ENCODE measurements around a stretch of chr3.

- RRBS: no CpG with 5 or more reads among the region's 6 CpGs
CAGE:
- cytosol, long polyA plus RNA: no peak
- long polyA plus RNA: no peak
- nucleus, long polyA plus RNA: no peak
Measured at GRCh38 chr3:123129565-123129959, 62.7 kb downstream of the PDIA5 start.

GRCh38 chr3:123138748-123139589 lies 62.8 kb upstream of the SEC22A start:
- RRBS: no CpG with 5 or more reads among the region's 10 CpGs
CAGE:
- cytosol, long polyA plus RNA: no peak
- long polyA plus RNA: no peak
- nucleus, long polyA plus RNA: no peak

DNA sequence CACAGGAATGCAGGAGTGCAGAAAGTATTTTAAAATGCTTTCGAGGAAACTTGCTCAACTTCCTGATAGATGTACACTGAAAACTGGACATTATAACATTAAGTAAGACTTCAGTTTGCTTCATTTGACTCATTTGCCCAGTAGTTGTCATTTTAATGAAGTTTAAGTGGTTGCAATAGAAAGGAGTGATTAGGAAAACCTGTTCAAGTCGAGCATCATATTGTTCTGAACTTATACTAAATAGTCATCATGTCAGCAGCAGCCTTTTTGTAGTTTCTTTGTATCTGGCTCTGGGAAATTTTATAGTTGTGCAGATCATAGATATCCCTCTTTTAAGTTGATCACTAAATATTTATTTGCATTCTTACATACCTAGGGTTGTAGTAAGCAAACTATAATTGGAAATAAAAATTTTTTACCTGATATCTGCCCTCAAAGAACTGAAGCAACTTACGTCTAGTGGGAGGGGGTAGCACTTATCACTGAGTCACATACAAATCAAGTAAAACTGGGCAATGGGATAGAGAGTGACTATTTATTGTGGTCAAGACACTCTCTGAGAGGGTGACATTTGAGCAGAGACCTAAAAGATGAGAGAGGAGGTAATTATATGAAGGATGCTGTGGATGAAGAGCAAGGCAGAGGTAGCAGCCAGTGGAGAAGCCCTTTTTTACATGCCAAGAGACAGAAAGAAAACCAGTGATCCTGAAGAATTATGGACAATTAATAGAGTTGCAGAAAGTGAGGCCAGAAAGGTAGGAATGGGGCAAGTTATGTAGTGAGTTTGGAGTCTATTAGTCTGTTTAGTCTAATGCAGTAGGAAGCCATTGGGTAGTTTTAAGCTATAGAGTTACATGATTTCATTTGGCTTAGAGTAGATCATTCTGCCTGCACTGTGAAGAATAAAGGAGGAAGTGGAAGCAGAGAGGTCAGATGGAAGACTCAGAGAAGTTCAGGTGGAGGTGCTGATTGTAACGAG lies 7.8 kb downstream of the SEC22A start:
- RRBS: no CpG with 5 or more reads among the region's 4 CpGs
CAGE:
- cytosol, long polyA plus RNA: no peak
- long polyA plus RNA: no peak
- nucleus, long polyA plus RNA: no peak

DNA sequence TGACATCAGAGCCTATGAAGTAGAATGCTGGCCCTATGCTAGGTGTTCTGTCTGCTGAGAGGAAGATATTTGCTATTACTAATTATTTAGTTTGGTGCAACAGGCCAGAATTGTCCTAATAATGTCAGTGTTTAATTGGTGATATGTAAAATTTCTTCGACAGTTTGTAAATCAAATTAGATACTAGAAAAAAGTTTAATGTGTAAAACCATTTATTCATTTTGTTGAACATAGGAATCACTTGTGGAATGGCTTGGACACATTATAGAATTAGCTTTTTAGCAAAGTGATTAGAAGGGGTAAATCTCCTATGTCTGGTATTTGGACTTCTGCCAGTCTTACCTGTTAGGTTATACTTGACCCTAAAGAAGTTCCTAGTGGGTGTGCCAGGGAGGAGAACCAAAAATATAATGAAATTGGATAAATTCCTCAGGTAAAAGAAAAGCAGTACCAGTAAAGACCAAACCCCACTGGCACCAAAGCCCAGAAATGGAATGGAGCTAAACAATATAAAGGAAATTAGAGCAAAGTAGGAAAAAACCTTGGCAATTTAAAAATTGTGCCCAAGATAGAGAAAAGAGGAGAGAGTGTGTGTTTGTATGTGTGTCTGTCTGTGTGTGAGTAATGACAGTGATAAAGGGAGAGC lies 16.2 kb downstream of the SEC22A start:
- RRBS: no CpG with 5 or more reads among the region's 1 CpG
CAGE:
- cytosol, long polyA plus RNA: no peak
- long polyA plus RNA: no peak
- nucleus, long polyA plus RNA: no peak

- RRBS: no CpG with 5 or more reads among the region's 3 CpGs
CAGE:
- cytosol, long polyA plus RNA: no peak
- long polyA plus RNA: no peak
- nucleus, long polyA plus RNA: no peak
Measured at GRCh38 chr3:123387411-123388094, 61.3 kb downstream of the ADCY5 start.

DNA sequence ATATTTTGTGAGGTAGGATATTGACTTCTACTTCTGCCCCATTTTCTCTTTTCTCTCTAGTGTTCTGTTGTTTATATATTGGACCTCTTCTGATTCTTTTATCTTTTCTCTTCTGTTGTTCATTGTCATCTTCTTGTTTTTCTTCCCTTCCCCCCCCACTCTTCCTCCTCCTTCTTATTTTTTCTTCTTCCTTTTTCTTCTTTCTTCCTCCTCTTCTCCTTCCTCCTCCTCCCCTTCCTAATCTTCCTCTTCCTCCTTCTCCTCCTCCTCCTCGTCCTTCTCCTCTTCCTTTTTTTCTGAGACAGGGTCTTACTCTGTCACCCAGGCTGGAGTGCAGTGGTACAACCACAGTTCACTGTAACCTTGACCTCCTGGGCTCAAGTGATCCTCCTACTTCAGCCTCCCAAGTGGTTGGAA lies 15.0 kb upstream of the HACD2 start:
- RRBS: no CpG with 5 or more reads among the region's 1 CpG
CAGE:
- cytosol, long polyA plus RNA: no peak
- long polyA plus RNA: no peak
- nucleus, long polyA plus RNA: no peak

DNA sequence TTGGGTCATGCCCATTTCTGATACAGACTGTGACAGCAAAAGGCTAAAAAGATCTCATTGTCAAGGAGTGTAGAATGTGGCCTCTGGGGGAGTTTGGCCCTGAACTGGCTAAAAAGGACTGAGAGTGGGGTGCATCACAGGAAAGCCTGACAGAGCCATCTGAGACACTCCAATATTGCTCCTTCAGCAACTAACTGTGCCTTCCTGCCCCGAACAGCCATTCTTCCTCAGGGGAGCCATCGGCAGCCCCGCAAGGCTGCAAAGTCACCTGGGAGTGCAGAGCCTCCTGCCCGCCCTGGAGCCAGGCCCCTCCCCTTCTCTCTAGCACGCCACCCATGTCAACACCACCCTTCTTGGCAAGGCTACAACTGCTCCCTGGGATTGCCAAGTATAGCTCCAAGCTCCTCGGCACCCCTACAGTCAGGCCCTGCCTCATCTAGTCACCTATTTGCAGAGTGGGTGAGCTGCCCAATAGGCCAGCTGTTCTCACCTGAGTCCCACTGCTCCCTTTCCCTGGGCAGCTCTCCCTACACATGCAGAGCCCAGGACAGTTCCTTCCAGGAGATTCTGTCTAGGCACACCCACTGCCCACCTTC lies 43.4 kb upstream of the HACD2 start:
- RRBS: no CpG with 5 or more reads among the region's 6 CpGs
CAGE:
- cytosol, long polyA plus RNA: no peak
- long polyA plus RNA: no peak
- nucleus, long polyA plus RNA: no peak

GRCh38 chr3:123660174-123660552 lies 75.3 kb upstream of the HACD2 start:
- RRBS: no CpG with 5 or more reads among the region's 3 CpGs
CAGE:
- cytosol, long polyA plus RNA: no peak
- long polyA plus RNA: no peak
- nucleus, long polyA plus RNA: no peak

DNA sequence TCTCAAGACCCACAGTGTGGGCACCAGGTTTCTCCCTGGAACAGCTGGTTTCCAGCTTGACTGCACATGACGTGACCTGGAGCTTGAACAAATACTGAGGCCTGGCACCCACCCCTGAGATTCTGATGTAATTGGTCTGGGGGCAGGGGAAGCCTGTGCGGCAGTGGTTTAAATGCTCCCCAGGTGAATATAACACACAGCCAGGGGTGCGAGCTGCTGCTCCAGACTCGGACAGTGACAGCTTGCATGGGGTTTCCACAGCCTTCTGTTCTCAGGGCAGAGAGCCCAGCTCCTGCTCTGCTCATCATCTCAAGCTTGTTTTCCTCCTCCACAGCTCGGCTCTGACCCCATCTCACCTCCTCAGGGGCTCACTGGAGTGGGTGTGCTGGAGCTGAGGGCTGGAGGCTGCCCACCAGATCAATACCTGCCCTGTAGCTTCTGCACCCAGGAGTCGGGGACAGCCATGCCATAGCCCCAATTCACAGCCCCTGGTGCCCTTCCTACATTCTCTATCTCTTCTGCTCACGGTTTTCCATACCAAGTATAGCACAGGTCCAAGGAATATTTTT lies 95.1 kb upstream of the HACD2 start:
- RRBS: no CpG with 5 or more reads among the region's 7 CpGs
CAGE:
- cytosol, long polyA plus RNA: no peak
- long polyA plus RNA: no peak
- nucleus, long polyA plus RNA: no peak

DNA sequence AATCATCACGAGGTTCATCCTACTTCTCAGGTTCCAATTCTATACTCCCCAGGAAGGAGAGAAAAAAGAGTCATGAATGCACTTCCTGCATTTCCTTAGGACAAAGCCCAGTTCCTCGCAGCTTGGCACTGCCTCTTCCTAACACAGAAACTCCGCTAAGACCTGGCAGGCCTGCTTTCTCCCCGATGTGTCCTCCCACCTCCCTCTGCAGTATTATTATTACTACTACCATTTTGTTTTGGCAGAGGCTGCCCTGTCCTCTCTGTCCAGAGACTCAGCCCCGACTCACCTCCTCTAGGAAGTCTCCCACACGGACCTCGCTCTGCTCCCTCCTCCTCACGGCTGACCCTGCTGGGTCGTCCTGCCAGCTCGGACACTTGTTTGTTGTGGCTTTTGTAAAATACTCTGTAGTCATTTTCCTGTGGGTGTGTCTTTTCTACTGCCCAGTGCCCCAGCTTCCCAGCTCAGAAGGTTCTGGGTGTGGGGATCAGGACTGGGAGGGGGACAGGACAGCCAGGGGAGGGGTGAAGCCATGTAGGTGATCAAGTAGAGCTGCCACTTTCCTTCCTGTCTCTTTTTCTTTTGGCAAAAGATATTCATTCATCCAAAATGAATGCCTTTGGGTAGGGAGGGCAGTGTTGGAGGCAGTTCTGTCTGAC lies 107.3 kb upstream of the HACD2 start:
- RRBS: no CpG with 5 or more reads among the region's 10 CpGs
CAGE:
- cytosol, long polyA plus RNA: no peak
- long polyA plus RNA: no peak
- nucleus, long polyA plus RNA: no peak

DNA sequence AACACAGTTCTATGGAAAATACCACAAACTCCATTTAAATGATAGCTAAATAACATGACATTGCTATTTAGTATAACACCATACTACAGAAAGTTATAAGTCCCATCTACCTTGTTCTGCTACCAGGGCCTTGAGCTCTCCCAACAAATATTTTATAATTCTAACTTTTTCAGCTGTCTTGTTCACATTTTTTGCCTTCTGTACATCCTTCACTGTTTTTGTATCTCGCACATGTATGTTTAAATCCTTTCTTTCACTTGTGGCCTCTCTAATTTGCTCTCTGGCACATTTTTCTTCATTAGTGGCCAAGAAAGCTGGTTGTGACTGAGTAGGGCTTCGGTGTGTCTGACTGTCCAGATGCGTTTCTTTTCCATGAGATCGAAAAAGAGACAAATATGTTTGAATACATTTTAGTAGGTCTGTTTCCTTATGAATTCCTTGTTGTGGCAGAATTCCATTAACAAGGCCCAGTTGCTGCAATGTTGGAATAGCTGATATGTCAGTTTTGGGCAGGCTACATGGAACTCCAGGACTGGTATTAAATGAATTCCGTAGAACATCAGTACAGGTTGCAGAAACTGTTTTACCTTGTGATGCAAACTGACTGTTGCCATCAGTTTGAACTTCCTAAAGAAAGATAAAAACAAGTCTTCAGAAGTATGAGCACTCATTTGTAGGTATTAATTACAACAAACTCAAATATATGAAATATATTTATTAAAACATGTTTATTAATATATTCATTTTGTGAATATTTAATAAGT lies 14.2 kb downstream of the CCDC14 start:
- RRBS: no CpG with 5 or more reads among the region's 5 CpGs
CAGE:
- cytosol, long polyA plus RNA: no peak
- long polyA plus RNA: no peak
- nucleus, long polyA plus RNA: no peak

DNA sequence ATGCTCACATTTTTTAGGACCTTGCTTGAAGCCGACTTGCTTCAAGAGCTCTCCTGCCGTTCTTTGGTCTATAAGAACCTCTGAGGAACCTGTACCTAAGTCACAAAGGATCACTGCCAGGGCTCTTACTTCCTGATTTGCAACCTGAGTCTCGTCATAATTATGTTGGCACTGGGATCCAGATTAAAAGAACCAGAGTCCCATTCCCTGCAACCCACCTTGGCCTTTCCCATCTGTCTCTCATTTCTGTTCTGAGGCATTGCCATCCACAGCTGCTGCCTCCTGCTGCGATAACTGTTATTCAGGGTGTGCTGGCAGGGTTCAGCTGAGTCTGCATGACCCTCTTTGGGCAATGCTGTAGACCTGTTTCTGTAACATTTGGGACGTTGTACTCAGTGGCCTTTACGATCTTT lies 131.0 kb upstream of the UMPS start:
- RRBS: no CpG with 5 or more reads among the region's 6 CpGs
CAGE:
- cytosol, long polyA plus RNA: no peak
- long polyA plus RNA: no peak
- nucleus, long polyA plus RNA: no peak

- RRBS: no CpG with 5 or more reads among the region's 3 CpGs
CAGE:
- cytosol, long polyA plus RNA: no peak
- long polyA plus RNA: no peak
- nucleus, long polyA plus RNA: no peak
Measured at GRCh38 chr3:124972383-124972820, 37.9 kb upstream of the MUC13 start.

- RRBS: no CpG with 5 or more reads among the region's 3 CpGs
CAGE:
- cytosol, long polyA plus RNA: no peak
- long polyA plus RNA: no peak
- nucleus, long polyA plus RNA: no peak
Measured at GRCh38 chr3:125057114-125057590, 1.4 kb upstream of the HEG1 start.

DNA sequence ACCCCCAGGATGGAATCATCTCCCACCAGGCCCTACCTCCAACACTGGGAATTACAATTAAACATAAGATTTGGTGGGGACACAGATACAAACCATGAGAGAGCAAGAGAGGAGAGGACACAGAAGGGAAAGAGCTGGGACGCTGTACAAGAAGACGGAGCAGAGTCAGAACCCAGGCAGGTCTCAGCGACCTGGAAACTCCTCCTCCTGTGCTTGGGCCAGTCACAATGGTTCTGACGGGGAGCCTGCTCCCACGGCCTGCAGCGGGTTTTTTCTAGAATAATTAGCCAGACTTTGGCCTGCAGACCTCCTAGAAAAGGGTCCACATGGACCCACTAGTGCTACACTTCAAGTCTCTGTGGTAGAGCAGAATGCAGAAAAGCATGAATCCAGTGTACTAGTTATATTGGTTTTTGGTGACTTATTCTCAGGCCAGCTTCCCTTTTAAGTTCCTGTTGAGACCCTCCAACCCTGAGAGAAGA lies 5.6 kb downstream of the SLC12A8 start:
- RRBS: no CpG with 5 or more reads among the region's 6 CpGs
CAGE:
- cytosol, long polyA plus RNA: no peak
- long polyA plus RNA: no peak
- nucleus, long polyA plus RNA: no peak

DNA sequence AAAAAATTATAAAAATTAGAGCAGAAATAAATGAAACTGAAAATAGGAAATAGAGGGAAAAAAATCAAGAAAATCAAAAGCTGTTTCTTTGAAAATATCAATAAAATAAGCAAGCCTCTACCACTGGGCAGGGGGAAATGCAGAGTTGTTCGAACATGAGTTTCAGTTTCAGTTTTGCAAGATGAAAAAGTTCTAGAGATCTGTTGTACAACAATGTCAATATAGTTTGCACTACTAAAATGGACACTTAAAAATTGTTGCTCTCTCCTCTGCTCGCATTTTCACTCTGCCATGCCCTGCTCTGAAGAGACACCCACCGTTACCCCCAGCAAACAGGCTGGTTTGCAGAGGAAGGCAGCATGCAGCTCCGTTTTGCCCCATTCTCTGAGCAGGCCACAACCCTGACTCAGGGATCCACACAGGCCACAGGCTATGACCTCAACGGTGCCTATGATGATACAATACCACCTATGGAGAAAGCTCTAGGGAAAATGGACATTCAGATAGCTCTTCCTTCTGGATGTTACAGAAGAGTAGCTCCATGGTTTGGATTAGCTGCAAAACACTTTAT lies 64.4 kb downstream of the ZNF148 start:
- RRBS: no CpG with 5 or more reads among the region's 5 CpGs
CAGE:
- cytosol, long polyA plus RNA: no peak
- long polyA plus RNA: no peak
- nucleus, long polyA plus RNA: no peak

DNA sequence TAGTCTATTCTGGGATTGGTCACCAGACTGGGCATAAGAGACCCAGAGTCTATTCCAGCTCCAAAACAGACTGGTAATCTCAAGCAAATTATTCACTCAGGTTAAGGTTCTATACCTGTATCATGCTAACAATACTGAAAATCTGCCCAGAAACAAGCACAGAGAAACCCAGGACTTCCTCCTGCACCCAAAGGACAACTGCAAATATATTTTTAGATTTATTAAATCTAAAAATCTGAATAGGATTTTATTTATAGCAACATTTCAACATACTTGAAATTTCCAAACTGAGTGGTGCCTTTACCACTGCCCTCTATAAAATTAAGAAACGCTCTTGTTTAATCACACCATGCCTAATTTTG lies 18.9 kb downstream of the ZNF148 start:
- RRBS: no CpG with 5 or more reads among the region's 1 CpG
CAGE:
- cytosol, long polyA plus RNA: no peak
- long polyA plus RNA: no peak
- nucleus, long polyA plus RNA: no peak

DNA sequence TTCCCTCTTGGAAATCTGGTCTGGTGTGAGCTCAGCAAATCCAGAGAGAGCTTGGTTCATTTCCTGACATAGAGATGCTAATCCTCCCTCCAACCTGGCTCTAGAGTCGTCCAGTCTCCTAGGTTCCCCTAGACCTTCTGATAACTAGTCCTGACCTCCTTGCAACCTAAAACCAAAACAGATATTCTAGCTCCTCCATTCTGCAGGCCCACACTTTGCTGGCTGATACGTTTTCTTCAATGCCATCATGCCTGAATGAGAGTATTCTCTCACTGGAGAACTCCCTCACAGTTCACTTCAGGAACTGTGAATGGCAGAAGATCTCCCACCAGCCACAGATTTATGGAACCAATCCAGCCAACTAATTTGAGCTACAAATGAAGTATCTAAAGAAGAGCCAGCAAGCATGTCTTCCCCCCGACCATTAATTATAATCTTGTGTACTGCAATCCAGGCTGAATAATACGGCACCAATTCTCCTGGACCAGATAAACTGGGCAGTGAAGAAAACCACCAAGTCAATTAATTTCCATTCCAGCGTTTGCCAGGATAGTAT lies 1.6 kb downstream of the ZNF148 start:
- RRBS: no CpG with 5 or more reads among the region's 5 CpGs
CAGE:
- cytosol, long polyA plus RNA: no peak
- long polyA plus RNA: no peak
- nucleus, long polyA plus RNA: no peak

DNA sequence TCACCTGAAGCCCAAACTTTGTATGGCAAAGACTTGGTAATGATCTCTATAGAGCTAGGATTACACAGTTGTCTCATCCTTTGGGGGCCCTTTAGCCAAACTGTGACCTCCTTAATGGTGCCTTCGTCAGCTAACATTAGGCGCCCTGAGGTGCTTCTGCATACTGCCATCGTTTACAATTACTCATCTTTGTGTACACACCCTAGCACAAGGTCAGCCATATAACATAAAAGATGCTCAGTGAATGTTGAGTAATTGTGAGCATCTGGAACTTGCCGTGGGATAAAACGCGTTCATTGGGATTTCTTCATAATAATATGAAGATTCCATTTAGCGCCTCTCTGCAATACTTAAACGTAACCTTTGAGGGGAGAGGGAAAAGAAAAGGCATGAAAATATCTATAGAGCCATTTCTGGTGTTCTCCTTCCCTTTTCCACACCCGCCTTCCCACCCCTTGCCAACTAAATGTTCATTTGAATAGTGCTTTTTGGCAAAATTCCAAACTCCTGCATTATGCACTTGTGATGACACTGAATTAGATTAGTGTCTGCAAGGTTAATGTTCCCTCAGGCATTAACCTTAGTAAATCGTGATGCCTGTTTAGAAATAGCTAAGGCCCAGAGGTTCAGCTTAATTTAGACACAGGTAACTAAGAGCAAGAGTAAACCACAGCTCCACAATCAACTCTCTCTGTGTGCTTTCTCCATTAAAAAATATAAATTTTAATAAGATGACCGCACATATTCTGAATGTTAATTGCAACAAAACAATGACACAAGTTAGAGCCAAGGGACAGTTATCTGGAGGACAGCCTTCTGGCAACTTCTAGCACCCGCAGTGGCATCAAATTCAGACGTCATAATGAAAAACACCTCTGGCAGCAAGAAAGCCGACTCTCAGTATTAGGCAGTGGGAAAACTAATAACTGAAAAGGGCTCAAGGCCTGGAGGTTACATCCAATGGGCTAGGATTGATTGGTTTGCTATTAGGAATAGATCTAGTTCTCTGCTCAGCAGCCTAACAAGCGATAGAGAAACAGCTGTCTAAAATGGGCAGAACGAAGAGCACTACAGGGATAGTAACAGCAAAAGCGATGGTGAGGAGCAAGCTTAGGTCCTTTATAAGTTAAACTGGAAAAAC lies 1.2 kb upstream of the ZNF148 start:
- RRBS: no CpG with 5 or more reads among the region's 17 CpGs
CAGE:
- cytosol, long polyA plus RNA: no peak
- long polyA plus RNA: no peak
- nucleus, long polyA plus RNA: no peak

DNA sequence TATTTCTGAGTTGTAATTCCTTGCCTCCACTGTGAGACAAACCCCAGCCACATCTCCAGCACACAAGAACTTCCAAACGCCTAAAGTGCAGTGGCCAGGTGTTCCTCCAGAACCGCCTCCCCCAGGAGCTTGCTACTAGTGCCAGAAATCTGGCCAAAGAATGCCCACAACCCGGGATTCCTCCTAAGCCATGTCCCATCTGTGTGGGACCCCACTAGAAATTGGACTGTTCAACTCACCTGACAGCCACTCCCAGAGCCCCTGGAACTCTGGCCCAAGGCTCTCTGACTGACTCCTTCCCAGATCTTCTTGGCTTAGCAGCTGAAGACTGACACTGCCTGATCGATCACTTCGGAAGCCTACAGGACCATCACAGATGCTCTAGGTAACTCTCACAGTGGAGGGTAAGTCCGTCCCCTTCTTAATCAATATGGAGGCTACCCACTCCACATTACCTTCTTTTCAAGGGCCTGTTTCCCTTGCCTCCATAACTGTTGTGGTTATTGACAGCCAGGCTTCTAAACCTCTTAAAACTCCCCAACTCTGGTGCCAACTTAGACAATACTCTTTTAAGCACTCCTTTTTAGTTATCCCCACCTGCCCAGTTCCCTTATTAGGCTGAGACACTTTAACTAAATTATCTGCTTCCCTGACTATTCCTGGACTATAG lies 103.0 kb upstream of the ROPN1B start:
- RRBS: no CpG with 5 or more reads among the region's 6 CpGs
CAGE:
- cytosol, long polyA plus RNA: no peak
- long polyA plus RNA: no peak
- nucleus, long polyA plus RNA: no peak

Data from SK-N-SH (cell line).